Measurements from ENCODE around the gene RHOH.

GRCh38 chr4:38310345-38310609, 350.1 kb downstream of the PTTG2 start:
- RAMPAGE, long total RNA: no peak
- RRBS: no CpG with 5 or more reads among the region's 4 CpGs

DNA sequence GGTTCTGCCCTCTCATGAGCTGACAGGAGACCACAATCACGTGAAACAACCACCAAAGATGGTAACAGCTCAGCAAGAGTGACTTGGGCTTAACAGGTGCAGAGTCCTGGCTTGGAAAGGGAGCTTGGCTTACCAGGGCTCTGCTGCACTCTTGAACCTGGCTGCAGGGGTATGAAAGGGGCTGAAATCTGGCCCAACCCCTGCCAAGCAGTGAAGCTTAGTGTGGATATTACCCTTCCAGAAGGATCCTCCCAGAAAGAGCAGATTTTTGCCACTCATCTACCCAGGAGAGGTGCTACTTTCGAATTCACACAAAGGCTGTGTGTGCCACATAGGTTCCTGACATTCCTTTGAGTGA, 350.4 kb downstream of the PTTG2 start:
- RAMPAGE, long total RNA: no peak
- RRBS: no CpG with 5 or more reads among the region's 2 CpGs

DNA sequence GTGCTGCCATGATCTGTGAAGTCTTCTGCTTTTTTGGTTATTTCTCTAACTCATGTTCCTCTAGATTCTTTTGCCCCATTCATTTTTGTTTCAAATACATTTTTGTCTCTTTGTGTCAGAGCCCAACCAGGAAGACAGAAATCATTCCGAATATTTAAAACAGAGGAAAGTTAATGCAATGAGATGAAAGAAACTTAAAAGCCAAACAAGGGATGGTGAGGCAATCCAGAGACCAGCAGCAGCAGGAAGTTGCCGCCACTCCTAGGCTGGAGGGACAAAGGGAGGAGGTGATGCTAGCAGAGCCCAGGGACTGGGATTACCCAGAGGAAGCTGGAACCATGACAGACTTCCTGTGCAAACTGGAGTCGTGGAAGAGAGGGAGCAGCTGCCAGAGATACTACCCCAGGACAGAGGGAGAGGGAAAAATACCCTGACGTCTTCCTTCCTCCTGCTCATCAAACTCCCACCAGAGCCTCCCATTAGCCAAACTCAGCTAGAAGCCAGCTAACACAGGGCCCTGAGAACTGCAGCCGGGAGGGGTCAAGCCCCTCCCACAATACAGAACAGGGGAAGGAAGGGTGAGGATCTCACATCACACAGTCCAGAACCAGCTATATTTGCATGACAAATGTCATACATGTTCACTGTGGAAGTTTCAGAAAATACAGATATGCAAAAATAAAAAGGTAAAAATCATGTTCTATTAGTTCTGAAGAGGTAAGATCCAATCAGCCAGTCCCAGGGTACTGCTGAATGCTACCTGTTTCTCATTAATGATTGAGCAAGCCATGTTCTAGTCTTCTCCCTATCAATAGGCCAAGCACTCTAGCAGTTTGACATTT, 101.2 kb upstream of the KLF3 start:
- RAMPAGE, long total RNA: no peak
- RRBS: no CpG with 5 or more reads among the region's 5 CpGs

DNA sequence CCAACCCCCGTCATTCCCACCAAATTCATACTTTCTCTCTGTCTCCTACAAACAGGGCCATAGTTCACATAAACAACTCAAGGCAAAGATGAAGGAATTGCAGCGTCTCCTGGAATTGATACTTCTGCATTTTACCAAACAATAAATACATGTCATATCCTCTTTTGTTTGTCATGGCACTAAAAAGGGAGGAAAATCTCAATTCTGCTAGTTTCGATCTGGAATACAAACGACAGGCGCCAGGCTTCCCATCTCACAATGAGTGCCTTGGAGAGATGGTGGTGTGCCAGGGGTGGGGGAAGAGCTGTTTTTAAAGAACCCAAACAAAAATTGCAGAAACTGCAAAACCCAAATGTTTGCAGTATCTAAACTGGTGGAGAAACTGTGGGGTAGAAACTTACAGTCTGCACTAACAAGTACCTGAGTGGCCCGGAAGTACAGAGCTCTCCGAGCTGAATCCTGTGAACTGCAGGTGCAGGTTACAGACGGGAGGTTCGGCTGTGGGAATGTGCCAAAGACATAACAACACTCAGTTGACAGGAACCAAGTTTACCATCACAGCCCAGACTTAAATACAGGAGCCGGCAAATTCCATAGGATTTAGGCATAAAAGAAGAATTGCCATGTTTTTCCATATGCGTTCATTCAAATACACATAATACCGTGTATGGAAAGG, 53.0 kb upstream of the KLF3 start:
- RAMPAGE, long total RNA: no peak
- RRBS: no CpG with 5 or more reads among the region's 12 CpGs

DNA sequence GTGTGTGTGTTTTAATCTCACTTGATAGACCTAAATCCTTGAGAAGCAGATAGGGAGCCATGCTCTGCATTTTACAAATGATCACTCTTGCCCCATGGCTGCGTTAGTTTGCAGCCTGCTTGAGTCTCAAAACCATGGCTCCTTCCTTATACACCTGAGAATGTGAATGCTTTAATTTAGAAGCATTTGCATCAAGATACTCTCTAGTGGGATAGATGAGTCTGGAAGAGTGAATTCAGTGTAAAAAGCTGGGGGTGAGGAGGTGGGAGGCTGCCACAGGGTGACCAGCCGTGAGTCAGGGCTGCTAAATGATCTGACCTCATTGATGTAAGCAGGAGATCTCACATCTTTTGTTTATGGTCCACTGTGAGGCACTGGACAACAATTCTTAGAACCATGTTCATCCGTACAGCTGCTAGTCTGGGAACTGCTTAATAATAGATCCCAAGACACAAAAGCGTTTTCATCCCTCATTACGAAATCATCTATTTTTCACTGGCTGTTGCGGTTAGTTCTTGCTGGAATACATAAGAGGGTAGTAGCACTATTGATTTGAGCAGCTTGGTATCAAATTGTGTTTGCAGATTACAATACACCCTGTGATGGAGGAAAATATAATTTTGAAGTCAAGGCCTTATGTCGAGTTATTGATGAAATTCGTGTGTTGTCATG, 14.0 kb downstream of the KLF3 start:
- RAMPAGE, long total RNA: no peak
- RRBS: no CpG with 5 or more reads among the region's 8 CpGs

- RAMPAGE, long total RNA: no peak
- RRBS: no CpG with 5 or more reads among the region's 2 CpGs
These were observed 38.9 kb downstream of the TLR10 start for GRCh38 chr4:38743772-38744365.

DNA sequence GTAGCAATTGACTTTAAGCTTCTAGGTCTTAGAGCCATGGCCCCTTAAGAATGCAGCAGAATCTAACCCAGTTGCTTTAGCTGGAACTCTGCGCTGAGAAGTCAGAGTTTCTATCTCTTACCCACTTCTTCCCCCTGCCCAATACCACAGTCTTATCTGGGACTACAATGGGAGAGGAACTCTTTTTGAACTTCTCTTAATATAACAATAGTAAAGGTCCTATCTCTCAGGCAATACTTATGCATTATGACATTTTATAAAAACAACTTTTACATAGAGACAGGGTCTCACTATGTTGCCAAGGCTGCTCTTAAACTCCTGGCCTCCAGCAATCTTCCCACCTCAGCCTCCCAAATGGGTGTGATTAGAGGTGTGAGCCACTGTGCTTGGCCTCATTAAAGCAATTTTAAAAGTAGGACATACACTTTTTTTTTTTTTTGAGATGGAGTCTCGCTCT, 1.8 kb downstream of the TLR10 start:
- RAMPAGE, long total RNA: no peak
- RRBS: no CpG with 5 or more reads among the region's 2 CpGs

DNA sequence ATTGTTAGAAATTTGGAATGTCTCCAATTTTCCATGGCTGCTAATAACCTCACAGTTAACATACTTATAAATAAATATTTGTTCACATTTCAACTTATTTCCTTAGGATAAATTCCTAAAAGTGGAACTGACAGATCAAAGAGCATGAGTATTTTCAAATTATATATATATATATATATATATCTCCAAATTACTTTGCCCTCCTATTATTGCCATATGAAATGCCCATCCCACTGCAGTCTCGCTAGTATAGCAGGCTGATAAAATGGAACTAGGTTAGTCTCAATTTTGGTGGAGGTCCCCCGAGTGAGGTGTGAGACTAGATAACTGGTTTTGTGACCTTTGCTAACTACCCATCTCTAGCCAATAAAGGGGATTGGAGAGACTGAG, 9.9 kb upstream of the TLR10 start:
- RAMPAGE, long total RNA: no peak
- RRBS: no CpG with 5 or more reads among the region's 2 CpGs

DNA sequence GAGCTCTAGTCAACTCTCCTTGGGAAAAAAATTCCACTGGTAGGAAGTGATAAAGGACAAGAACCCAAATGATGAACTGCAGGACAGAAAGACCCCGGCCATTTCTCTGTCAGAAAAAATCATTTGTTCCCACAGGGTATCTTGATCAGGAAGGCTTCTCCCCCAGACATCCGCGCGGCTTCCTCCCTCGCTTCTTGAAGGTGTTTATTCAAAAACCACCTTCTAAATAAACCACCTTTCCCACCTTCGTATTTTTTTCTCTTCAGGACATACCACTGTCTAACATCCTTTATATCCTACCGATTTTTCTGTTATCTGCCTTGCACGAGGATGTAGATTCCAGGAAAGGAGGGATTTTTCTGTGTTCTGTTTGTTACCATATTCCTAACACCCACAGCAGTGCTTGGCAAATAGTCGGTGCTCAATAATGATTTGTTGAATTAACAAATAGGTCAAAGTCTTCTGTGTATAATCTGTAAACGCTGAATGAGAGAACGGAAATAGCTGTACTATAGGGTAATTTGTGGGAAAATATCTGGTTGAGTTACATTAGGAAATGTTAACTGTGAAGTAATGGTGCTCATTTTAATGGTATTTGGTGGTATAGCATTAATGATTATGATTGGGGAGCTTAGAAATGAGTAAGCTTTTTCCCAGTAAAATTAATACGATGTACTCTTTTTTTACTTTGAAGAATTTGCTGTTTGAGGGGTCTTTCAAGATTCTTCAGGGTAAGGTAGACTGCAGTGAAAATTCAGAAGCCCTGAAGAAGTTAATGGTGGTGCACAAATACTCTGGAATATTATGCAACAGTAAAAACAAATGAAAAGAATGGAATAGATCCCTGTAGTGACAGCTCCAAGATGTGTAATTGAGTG, 81.5 kb downstream of the TMEM156 start:
- RAMPAGE, long total RNA: no peak
- RRBS: no CpG with 5 or more reads among the region's 12 CpGs

- RAMPAGE, long total RNA: no peak
- RRBS: no CpG with 5 or more reads among the region's 11 CpGs
These were observed 55.9 kb downstream of the TMEM156 start for GRCh38 chr4:38976199-38976859.

DNA sequence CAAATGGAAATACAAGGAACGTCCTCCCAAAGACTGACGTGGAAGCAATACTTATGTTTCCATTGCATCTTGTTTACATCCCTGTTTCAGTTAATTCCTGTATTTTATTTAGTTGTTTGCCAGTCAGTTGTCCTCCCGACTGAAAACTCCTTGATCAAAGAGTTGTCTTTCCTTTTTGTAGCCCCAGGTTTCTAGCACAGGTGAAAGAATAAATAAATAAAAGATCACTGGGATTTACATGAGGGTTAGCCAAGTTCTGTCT, 3.9 kb downstream of the TMEM156 start:
- RAMPAGE, long total RNA: no peak
- RRBS: no CpG with 5 or more reads among the region's 3 CpGs

DNA sequence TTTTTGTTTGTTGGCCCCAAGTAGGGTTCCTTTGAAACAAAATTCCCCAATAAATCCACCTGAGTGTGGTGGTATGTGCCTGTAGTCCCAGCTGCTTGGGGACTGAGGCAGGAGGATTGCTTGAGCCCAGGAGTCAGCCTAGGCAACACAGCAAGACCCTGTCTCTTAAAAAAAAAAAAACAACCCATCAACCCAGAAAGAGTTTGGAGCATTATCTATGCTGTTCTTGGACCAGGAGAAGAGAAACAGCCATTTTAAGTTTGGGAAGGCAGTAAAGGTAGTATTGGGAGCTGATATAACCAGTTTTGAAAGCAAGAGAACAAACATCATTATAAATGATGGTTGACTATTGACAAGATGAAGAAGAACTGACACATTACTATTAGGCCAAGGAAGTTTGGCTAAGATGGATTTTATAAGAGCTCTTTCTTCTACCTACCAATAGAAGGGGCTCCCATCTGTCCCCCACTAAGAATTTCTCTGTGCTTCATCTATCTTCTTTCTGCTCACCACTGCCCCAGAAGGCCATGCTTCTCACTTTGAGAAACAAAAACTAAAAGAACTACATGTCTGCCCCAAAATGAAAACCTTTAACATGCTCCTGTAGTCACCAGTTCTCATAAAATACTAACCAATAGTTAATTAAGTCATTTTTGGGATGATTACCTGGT, 2.1 kb downstream of the TMEM156 start:
- RAMPAGE, long total RNA: no peak

DNA sequence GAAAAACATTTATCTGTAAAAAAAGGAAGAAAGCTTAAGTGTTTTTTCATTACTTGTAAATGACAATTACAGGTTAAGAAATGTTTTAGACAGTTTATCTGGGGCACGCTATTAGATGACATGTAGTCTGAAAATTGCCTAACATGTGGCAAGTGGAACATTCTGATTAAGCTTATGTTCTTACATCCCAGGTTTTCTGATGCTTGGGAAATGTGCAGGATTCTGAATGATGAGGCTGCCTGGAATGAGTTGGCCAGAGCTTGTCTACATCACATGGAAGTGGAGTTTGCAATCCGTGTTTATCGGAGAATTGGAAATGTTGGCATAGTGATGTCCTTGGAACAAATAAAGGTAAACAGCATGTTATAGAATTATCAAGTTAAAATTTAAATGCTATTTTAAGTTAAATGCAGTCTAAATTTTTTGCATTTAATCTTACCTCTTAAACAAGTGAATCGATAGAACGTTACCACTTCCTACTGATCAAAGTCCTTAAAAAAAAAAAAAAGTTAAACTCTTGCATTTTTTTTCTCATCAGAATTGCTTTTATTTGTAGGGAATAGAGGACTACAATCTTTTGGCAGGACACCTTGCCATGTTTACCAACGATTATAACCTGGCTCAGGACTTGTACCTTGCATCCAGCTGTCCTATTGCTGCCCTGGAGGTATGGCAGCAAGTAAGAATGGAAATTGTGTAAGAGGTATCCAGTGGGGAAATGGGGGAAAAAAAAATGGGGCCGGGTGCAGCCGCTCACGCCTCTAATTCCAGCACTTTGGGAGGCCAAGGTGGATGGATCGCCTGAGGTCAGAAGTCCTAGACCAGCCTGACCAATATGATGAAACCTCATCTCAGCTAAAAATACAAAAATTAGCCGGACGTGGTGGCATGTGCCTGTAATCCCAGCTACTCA, 49.5 kb downstream of the WDR19 start:
- RAMPAGE, long total RNA: no peak
- RRBS: no CpG with 5 or more reads among the region's 12 CpGs

- RAMPAGE, long total RNA: no peak
- RRBS: no CpG with 5 or more reads among the region's 4 CpGs
These were observed 50.8 kb downstream of the RFC1 start for GRCh38 chr4:39315299-39315808.

- RAMPAGE, long total RNA: no peak
- RRBS: no CpG with 5 or more reads among the region's 4 CpGs
These were observed 926 bp downstream of the SMIM14 start for GRCh38 chr4:39637881-39637997.

GRCh38 chr4:40196636-40197401, at the start of gene RHOH:
Gene RHOH, plus strand, starts transcription at chr4:40197031.
- RAMPAGE, long total RNA: no peak
- RRBS: no CpG with 5 or more reads among the region's 16 CpGs

DNA sequence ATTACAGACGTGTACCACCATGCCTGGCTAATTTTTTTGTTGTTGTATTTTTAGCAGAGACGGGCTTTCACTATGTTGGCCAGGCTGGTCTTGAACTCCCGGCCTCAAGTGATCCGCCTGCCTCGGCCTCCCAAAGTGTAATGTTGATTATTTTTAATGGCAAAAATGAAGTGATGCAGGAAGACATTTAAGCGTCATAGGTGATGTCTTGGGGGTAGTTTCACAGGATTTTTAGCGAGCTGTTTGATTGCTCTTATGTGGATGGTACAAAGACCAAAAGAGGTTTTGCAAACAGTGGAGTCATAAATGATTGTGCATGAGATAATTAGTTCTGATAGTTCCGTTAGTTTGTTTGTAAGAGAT, 14.6 kb downstream of the RHOH start:
- RAMPAGE, long total RNA: no peak
- RRBS: no CpG with 5 or more reads among the region's 8 CpGs

DNA sequence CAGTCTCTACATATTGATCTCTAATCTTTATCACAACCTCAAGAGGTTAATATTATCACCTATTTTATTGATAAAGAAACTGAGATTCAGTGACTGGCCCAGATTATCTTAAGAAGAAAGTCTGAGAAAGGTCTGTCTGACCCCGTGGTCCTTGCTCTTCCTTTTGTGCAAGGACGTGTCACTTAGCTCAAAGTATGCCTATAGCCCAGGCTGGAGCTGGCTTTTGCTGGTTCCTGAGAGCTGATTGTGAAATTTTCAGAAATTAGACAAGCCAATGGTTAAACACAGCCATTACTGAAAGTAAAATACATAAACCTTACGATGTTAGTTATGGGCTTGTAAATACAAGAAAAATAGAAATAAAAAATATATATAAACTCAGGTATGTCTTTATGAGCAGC, 70.0 kb downstream of the CHRNA9 start:
- RAMPAGE, long total RNA: no peak
- RRBS: no CpG with 5 or more reads among the region's 3 CpGs

GRCh38 chr4:40453751-40454534, 118.8 kb downstream of the CHRNA9 start:
- RAMPAGE, long total RNA: no peak
- RRBS: no CpG with 5 or more reads among the region's 8 CpGs

DNA sequence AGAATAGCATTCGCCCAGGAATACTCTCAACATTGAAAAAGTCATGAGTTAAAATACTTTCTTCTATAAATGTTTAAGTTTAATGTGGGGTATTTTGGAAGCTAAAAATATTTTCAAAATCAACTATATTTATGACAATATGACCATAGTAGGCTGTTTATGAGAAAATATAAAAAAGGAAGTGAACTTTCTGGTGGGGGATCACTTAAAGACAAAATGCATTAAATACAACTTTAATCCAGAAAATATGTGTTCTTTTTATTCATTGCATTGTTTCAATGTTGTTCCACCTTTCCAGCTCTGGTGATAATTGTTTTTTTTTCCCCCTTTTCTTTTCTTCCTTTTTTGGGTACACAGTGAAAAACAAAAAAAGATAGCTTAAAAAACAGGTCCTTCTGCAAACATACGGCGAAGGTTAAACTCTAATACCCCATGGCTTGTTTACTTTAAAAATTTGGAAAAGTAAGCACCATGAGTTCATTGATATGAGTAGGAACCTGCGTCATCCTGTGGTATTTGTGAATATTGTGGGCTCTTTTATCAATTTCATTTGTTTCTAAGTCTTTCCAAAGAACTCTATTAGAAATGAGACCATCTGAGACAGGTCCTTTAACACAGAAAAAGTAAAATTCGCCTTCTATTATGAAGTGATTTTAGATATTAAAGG, 123.4 kb downstream of the CHRNA9 start:
- RAMPAGE, long total RNA: no peak
- RRBS: no CpG with 5 or more reads among the region's 5 CpGs